Melanocyte of skin (primary cell): ENCODE results near the gene RPEL1.

- CAGE, long polyA plus RNA, 2 experiments: no peak in any of the 2 experiments
These were observed 3.5 kb upstream of the C10orf95 start for GRCh38 chr10:102454675-102455415.

GRCh38 chr10:102580101-102580507 is 64.2 kb upstream of the TRIM8 start:
- CAGE, long polyA plus RNA, 2 experiments: no peak in any of the 2 experiments

DNA sequence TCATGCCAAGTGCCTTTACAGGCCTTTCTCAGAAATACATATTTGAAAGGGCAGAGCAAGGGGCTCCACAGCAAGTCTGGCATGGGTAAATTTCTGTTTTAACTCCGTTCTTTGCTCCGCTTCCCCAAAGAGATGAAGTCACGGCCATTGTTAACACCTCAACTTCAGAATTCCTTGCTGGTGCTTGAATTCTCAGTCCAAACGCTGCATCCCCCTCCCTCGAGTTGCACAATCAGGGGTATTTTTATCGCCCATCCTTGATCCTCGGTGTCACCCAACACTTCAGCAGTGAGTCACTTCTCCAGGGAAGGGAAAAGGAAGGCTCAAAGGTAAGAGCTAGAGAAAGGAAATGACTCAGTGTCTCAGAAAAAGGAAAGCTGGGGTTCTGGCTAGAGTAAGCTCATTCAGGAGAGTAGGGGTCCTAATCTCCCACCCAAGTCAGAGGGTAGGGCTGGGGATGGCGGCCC is 39.9 kb upstream of the TRIM8 start:
- CAGE, long polyA plus RNA, 2 experiments: no peak in any of the 2 experiments

- CAGE, long polyA plus RNA, 2 experiments: no peak in any of the 2 experiments
These were observed 1.7 kb downstream of the TRIM8 start for GRCh38 chr10:102645805-102646606.

GRCh38 chr10:102648298-102648824 is 4.1 kb downstream of the TRIM8 start:
- CAGE, long polyA plus RNA, 2 experiments: no peak in any of the 2 experiments

GRCh38 chr10:102659262-102659583 is 14.9 kb downstream of the TRIM8 start:
- CAGE, long polyA plus RNA, 2 experiments: no peak in any of the 2 experiments

DNA sequence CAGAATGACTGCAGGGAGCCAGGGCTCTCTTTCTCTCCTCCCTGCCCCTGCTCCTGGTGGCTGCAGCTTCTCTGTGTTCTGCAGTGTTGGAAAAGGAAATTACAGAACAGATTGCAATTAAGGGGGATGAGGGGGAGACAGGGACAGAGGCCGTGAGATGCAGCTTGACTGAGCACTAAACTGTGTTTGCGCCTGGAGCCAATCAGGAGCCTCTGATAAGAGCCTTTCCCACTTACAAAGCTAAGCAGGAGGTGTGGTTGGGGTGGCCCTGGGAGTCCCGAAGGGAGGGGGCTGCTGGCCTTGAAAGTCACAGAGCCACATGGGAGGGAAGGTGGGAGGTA is 26.6 kb downstream of the TRIM8 start:
- CAGE, long polyA plus RNA, 2 experiments: no peak in any of the 2 experiments

- CAGE, long polyA plus RNA, 2 experiments: no peak in any of the 2 experiments
These were observed 727 bp downstream of the WBP1L start for GRCh38 chr10:102744262-102745087.

DNA sequence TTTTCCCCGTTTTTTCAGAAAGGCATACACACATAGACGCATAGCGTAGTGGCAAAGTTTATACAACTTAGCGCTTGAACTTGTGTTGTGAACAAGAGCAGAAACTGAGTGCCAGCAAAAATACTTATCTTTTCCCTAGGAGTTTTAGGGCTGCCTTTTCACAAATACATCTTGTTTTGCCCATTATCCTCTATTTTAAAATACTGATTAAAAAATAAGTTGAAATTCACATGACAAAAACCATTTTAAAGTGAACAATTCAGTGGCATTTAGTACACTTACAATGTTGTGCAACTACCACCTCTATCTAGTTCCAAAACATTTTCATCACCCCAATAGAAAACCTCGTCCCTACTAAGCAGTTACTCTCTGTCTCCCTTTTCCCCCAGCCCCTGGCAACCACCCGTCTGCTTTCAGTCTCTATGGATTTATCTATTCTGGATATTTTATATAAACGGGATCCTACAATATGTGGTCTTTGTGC is 1.4 kb downstream of the WBP1L start:
- CAGE, long polyA plus RNA, 2 experiments: no peak in any of the 2 experiments

- CAGE, long polyA plus RNA, 2 experiments: no peak in any of the 2 experiments
These were observed 30.4 kb downstream of the WBP1L start for GRCh38 chr10:102773898-102774875.

DNA sequence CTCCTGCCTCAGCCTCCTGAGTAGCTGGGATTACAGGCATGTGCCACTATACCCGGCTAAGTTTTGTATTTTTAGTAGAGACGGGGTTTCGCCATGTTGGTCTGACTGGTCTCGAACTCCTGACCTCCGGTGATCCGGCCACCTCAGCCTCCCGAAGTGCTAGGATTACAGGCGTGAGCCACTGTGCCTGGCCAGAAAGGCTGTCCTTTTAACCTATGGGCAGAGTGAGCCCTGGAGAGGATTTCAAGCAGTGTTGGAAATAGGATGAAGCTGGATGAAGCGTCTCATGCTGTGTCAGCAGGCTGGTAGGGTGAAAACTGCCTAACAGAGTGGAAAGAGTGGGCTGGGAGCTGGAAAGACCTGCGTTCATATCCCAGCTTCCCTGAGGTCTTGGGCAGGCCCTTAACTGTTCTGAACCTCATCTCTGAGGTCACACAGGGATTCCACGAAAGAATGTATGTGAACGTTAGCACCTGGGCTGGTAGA is 34.0 kb downstream of the WBP1L start:
- CAGE, long polyA plus RNA, 2 experiments: no peak in any of the 2 experiments

GRCh38 chr10:103240195-103240677 is 5.5 kb upstream of the RPEL1 start:
- CAGE, long polyA plus RNA, 2 experiments: no peak in any of the 2 experiments

DNA sequence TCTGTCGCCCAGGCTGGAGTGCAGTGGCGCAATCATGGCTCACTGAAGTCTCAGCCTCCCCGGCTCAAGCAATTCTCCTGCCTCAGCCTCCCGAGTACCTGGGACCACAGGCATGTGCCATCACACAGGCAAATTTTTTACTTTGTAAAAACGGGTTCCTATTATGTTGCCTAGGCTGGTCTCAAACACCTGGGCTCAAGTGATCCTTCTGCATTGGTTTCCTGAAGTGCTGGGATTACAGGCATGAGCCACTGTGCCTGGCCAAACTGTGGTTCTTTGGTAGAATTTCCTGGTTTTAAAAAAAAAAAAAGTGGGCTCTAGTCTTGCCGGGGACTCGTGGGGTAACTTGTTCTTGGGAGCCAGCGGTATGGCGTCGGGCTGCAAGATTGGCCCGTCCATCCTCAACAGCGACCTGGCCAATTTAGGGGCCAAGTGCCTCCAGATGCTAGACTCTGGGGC is at the start of gene RPEL1:
Gene RPEL1 (plus strand): TSS at position 258 of the 459 bp plus-strand sequence.
- CAGE, long polyA plus RNA, 2 experiments: no peak in any of the 2 experiments

- CAGE, long polyA plus RNA, 2 experiments: no peak in any of the 2 experiments
These were observed 1.0 kb downstream of the CALHM2 start for GRCh38 chr10:103450778-103451896.

GRCh38 chr10:103471956-103472557 is 7.0 kb downstream of the CALHM3 start:
- CAGE, long polyA plus RNA, 2 experiments: no peak in any of the 2 experiments

GRCh38 chr10:103551587-103552174 is 58.2 kb downstream of the NEURL1 start:
- CAGE, long polyA plus RNA, 2 experiments: no peak in any of the 2 experiments

- CAGE, long polyA plus RNA, 2 experiments: no peak in any of the 2 experiments
These were observed 155.9 kb downstream of the NEURL1 start for GRCh38 chr10:103649430-103649848.

DNA sequence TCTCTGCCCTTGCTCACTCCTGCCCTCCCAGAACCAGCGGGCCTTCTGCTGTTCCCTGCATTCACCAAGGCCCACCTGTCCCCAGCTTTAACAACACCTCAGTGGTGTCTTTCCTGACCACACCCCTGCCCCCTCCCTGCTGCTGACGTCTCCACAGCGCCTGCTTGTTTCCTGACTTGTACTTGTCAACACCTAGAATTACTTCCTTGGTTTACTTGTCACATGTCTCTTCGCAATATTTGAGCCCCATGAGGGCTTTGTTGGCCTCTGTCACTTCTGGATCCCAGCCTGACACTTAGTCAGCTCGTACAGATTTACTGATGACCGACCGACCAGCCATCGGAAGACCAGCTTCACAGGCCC is 159.4 kb downstream of the NEURL1 start:
- CAGE, long polyA plus RNA, 2 experiments: no peak in any of the 2 experiments

- CAGE, long polyA plus RNA, 2 experiments: no peak in any of the 2 experiments
These were observed 168.0 kb downstream of the NEURL1 start for GRCh38 chr10:103661290-103662130.

GRCh38 chr10:103692353-103693002 is 162.9 kb downstream of the SH3PXD2A start:
- CAGE, long polyA plus RNA, 2 experiments: no peak in any of the 2 experiments